Mesangial cell (primary cell): ENCODE measurements around a stretch of chr14.

DNA sequence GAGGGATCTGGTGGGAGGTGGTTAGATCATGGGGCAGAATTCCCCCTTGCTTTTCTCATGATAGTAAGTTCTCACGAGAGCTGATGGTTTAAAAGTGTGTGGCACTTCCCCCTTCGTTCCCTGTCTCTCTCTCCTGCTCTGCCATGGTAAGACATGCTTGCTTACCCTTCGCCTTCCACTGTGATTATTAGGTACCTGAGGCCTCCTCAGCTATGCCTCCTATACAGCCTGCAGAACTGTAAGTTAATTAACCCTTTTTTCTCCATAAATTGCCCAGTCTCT lies 115.6 kb upstream of the FUT8 start:
- RAMPAGE, long total RNA: no peak

GRCh38 chr14:65373042-65373553 lies 39.4 kb upstream of the FUT8 start:
- RAMPAGE, long total RNA: no peak

DNA sequence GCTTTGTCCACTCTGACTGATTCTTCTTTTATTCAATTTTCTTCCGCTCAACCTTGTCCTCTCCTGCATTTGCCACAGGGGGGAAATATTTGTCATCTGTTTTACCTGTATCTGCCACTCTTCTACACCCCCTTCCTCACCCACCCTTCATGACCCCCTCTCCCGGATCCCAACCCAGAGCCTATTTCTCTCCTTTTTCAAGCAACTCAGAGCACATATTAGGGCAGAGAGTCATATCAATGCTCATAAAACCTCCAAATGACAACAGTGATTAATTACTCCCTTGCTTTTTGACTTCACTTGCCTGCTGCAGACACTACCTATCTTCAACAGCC lies 340.9 kb downstream of the FUT8 start:
- RAMPAGE, long total RNA: no peak

DNA sequence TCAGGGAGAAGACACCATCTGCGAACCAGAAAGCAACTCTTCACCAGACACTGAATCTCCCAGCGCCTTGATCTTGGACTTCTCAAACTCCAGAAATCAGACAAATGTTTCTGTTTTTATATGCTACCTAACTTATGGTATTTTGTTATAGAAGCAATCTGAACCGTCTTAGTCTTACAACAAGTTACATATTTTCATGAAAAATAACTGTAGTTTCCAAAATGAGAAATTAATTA lies 486.2 kb downstream of the FUT8 start:
- RAMPAGE, long total RNA: no peak

- RAMPAGE, long total RNA: no peak
Measured at GRCh38 chr14:66700948-66701647, 193.2 kb downstream of the GPHN start.

DNA sequence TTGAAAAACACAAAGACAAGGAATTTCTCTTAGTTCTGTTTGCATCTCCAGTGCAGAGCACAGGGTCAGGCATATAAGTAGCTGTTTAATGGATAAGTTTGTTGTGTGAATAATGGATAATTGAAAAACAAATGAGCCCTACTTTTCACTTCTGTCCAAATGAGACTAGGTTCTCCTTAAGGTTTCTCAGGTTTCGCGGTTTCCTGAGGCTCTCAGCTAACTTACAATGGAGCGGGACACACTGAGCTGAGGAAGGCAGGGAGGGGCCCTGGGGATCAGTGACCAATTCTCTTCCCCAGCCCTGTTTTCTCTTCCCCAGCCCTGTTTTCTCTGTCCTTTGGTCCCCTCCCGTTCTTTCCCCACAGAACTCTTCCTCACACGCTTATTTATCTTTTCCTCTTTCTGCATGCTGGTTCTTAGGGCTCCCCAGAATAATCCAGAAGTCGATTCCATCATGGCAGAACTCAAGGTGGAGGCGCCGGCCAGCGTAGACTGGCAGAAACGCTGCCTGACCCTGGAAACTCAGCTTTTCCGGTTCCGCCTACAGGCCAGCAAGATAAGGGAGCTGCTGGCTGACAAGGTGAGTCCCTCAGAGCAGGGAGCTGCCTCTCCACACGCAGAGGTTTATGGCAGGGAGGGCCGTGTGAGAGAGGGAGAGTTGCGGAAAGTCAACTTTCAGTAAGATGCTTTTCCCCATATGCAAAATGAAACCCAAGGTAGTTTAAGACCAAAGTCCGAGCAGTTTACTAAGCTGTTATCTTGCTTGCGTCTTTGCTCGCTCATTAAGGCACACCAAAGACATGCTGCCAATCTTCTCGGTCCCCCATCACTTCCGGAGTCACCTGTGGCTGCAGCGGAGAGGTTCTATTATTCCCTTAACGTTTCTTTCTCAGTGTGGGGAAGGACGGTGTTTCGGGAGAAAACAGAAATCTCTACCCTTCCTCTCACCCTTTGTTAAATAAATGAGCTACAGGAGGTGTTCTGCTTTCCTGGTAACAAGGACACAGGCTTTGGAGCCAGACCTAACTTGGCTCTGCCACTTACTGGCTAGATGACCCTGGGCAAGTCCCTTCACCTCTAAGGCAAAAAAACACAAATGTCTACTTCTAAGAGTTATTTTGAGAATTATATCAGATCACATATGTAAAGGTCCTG lies 8.7 kb downstream of the PLEKHH1 start:
- RAMPAGE, long total RNA: no peak

DNA sequence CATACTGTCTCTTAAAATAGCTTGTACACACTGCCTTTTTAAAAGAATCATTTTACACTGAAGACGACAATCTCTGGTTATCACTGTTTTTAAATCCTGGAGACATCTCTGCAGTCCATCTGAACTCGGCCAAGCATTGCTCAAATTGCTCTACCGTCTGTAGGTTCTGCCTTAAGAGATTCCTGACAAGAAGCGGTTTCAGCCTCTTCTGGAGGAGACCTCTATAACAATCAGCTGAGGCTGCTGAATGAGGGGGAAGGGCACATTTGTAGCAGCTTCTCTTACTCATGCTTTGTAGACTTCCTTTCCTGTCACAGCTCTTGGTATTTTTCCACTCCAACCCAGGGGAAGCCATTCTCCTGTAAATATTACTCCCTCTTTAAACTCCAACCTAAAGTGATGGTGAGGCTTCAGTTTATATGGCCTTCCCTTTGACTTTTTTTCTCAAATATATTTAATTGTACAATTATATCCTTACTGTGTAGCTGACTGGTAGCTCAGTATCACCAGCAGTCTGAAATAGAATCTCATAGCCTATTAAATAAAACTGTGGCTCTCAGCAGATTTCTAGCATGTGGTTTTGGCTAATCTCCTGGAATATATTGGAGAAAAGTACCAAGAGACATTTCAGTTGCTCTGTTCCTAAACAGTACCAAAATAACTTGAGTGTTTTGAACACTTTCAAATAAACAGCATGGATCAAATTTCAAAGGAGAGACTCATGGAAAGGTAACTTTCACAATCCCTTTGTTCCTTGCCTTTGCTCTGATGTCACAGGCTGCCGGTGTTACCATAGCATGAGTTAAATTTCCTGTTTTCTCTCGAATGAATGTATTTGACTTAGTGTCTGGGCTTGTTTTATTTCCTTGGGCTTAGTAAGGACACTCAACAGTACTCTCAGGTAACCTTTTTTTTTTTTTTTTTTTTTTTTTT lies 3.2 kb downstream of the ARG2 start:
- RAMPAGE, long total RNA: no peak

GRCh38 chr14:68074732-68075498 lies 255.3 kb downstream of the RAD51B start:
- RAMPAGE, long total RNA: no peak

GRCh38 chr14:68140149-68140996 lies 320.8 kb downstream of the RAD51B start:
- RAMPAGE, long total RNA: no peak

DNA sequence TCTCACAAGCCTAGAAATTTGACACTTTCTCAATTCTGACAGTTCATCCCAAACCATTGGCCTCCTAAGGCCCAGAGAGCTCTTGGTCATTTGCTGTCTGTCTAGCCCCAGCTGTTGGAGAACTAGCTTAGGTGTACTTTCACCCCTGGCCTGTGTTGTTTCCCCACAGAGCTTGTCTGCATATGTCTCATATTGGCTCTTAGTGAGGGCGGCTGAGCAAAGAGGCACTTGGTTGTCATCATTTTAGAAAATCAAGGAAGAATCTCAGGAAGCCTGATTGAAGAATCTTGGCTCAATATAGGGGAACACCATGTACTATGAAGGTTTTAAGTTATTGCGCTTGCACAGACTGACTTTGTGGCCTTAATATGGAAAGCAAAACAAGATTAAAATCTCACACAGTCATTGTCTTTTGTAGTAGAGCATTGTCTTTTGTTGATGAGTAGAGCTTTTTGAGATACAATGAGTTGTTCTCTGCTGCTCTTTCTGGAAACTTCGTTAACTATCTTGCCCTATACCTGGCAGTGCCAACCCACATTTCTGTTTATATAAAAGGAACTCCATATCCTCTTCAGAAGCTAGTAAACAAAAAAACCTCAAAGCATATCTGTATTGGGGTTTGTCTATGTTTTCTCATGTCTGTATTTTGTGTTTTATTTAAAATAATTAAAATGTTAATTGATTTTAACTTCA lies 324.7 kb downstream of the RAD51B start:
- RAMPAGE, long total RNA: no peak

DNA sequence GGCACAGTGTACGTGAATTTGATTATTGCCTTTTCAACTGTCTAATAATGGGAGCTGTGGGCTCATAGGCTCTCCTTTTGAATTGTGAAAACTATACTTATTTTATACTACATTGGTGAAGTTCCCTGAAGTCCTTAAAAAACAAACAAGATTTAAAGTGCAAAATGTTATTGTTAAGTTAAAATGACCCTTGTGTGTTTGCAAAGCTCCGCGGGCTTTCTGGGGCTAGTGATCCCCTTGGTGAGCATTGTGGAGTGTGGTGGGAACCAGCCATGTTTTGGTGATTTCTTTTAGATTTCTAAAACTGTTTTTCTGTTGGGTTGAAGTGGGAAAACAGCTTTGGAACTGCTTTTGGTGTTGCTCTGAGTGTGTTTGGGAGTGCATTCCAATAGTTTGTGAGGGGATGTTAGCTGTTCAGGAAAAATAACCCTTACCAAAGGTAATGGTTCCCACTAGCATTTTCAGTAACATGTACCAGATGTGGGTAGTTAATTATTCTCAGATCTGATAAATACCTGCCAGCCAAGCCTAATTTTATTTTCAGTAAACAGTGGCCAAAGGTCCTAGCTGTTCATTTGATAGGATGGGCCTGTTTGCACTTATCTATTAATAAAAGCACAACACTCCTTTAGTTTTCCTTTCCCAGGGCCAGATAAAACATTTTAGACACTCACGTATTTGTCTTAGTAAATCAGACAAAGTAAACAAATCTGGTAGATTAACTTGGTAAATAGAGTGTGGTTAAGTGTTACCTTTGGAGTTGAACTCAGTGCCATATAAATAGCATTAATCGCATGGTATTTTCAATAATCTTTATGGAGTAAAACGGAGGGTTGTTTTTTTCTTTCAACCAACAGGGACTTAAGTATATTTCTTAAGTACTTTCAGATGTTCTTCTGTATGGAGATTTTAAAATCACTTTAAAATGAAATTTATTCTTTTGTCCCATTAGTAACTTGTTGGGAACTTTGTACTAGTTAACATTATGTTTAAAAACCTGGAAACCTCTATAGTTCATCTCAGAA lies 345.1 kb downstream of the RAD51B start:
- RAMPAGE, long total RNA: no peak

- RAMPAGE, long total RNA: no peak
Measured at GRCh38 chr14:68166878-68167735, 347.5 kb downstream of the RAD51B start.

DNA sequence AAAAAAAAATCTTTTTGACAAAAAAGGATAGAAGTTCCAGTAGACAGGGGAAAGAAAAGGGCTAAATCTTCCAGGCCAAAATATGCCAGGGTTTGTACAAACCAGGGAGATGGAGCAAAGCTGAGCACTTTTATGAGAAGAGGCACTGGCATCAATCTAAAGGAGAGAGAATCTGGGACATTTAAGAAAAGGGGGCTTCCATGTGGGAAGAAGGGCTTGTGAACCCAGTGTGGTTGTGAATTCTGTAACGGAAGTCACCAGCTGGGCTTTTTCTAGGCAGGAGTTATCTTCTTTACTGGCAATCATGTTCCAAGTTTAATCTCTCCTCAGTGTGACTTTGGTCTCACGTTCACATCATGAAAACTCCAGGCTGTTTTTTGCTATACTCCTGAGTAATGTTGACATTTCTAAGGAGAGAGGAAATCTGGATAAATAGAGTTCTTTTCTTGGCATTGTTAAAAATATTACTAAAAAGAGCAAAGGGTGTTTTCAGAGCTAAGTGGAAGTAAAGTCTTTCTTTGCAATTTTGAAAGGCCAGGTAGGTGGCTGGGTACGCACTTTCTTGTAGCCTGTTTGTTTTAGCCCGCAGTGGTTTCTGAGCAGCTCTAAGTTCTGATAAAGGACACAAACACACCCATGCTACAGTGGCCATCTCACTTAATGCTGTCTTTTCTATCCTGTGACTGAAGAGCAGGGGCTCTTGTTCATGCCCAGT lies 426.9 kb downstream of the RAD51B start:
- RAMPAGE, long total RNA: no peak

DNA sequence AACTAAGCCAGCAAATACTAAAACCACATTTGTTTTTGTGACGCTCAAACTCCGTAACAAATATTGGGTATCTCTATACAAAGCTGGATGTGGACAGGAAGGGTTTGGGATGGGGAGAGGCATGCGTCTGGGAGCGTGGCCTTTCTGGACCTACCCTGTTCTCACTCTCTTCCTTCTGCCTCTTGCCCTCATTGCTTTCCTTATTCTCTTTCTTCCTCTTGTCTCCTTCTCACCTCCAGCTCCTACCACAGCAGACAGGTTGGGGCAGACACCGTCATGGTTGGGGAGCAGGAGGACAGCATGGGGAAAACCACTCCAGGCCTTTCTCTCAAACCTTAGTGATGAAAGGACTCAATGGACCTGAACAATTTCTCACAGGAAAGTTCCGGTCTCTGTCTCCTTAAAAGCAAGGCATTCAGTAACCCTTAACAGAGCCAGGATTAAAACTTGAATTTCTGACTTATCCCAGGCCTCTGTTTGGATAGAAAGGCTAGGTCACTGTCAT lies 465.3 kb downstream of the RAD51B start:
- RAMPAGE, long total RNA: no peak

DNA sequence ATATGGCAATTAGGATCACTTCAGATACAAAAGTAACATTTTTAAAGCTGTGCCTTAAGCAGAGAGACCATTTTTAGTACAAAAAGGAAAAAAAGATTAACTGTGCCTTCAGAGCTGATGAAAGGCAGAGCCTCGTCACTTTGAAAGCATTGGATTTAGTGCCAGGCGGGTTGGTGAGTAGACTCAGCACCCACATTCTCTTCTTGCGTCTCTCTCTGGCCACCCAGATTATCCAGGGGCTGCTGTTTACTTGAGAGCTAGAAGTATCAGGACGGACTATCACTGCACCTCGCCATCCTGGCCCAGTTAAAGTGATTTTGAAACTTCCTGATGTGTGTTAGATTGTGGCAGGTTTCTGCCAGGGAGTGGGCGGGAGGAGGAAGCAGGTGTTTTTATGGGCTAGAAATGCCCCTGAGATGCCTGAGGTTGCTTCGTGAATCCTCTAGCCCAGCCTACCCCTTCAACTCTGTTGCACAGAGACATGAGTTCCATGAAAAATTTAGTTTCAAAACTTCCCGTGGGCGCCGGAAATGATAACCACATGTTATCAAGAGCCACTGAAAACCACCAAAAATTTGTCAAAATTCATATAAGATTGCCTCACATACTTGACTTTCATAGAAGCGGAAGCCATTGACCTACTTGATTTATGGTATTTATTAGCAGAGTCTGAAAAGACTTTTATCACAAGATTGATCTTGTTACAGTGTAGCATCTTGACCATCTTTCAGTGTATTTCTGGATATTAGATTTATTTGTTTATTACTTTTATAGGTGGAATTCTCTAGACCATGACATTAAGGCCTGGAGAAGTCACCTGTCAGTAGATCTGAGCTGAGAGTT lies 466.0 kb downstream of the RAD51B start:
- RAMPAGE, long total RNA: no peak

- RAMPAGE, long total RNA: no peak
Measured at GRCh38 chr14:68295120-68295821, 475.7 kb downstream of the RAD51B start.

GRCh38 chr14:68394755-68395294 lies 398.0 kb downstream of the ZFP36L1 start:
- RAMPAGE, long total RNA: no peak

- RAMPAGE, long total RNA: no peak
Measured at GRCh38 chr14:68451445-68451761, 341.5 kb downstream of the ZFP36L1 start.

DNA sequence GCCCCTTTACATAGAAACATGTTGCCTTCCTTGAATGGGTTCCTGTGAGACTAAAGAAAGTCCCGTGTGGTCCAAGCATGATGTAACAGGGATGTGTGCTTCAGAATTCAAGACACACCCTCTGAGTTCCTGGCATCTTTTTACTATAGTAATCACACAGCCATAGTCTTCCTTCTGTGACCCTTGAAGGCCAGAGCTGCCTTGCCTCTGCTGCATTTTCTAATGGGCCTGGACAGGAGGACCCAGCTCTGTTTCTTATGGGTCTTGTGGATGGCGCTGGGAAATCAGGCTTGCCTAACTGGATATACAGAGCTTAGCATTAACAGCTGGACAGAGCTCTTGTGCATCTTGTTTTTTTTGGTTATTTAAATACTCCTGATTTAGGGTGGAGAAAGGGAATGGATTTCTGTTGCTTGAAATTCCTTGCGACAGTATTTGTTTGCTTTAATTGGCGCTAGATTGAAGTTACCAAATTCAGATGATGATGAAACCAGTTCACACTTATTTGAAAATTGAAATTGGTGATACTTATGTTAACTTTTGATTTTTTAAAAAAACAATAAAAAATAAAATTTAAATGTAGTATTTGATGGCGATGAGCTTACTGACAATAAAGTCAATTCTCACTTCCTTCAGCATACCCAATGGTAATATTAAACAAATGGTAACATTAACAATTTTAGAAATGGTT lies 340.9 kb downstream of the ZFP36L1 start:
- RAMPAGE, long total RNA: no peak

DNA sequence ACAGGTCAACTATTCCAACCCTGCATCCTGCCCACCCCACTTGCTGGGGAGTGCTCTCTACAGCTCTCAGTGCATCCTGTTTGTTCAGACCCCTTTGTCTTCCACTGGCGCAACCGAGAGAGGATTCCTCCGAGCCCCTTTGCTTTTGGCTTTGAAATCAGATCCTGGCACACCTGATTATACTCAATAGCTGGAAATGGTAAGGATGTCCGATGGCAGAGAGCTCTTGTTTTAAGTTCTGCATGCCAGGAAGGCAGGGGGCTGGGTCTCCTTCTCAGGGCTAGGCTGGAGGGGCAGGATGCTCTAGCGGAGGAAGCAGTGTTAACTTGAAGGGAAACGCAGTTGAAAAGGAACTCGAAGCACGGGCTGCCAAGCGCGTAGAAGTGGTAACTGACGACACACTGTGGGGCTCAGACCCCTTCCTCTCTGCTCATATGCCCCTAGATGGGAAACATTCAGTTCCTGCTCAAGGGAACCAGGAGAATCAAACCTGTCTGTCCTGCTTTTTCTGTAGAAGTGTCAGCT lies 297.6 kb downstream of the ZFP36L1 start:
- RAMPAGE, long total RNA: no peak